CD14-positive monocyte (primary cell): ENCODE data around the gene IFNE.

GRCh38 chr9:19161476-19162140 is 34.3 kb upstream of the PLIN2 start:
- CAGE, long polyA plus RNA, result no peak

DNA sequence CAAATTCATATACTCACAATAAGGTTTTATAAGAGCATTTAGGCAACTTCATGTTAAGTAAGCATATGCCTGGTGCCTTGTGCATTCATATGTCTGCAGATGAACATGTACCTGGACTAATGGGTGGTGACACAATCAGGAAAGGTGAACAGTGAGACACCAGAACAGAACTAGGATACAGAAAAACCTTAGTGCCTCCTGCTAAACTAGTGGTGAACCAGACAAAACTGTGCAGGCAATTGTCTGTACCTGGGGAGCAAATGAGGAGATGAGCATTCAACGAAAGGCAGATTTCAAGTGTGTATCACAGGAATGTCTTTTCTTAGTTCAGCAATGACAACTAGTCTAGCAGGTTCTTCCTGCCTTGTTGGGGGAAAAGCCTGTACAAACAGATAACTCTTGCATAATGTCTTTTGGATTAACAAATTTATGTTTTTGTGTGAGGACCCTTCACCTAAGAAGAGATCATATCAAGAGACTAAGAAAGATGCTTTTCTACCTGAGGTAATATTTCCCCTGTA is 21.9 kb upstream of the DENND4C start:
- CAGE, long polyA plus RNA, result no peak

- CAGE, long polyA plus RNA, result no peak
Observed at GRCh38 chr9:19320719-19321442, 59.2 kb downstream of the RPS6 start.

DNA sequence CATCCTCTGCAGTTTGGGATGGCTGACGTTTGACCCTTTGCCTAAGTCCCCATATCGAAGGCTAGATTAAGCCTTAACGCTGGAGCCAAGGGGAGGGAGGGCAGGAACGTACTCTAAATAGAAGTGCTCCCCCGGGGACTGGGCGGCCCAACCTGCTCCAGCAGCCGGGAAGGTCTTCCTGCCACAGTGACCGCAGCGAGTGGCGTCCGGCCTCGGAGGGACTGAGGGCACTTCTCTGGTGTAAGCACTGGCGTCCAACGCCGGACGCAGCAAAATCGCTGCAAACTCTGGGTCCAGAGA is 549 bp upstream of the ACER2 start:
- CAGE, long polyA plus RNA, result no peak

- CAGE, long polyA plus RNA, result no peak
Observed at GRCh38 chr9:19424125-19424940, 15.5 kb downstream of the ACER2 start.

DNA sequence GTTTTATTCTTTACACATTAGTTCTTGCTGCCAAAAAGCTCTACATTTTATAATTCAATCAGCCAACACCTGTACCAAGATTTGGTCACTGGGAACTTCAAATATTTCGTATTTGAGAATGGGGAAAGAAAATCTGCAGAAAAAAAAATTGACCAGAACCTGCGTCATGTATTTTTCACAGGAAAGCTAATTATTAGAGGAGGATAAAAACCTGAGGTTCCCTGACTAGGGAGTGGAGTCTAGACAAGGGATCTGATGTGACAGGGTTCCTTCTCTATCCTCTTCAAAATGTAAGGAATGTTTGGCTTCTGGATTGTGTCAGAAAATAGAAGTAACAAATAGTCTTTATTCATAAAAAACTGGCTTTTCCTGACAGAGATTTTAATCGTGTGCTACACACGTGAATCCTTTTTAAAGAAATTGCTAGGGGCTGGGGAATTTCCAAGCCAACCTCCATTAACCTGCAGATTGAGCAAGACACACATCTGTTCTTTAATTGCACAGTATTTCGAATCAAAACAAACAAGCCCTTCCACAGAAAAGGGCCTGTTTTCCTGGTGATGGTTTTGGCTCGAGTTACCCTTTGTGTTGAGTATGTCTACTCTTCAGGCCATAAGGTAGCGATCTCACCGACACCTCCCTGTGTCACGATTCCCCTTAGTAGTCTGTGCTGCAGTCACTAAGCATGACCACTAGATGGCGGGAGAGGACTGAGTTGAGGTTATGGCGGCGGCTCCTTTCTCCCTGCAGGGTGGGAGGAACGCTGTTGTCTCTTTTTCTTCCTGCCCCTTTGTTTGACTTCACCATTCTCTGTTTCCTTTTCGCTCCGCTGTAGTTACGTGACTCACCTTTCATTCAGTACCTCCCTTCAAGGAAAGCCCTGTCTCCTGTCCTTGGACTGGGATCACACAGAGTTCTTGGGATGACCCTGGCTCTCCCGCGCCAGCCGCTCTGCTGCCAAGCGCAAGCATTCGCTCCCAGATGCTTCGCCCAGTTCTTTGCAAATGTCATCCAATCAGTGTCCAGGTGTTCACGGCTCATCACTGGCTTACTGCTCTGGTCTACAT is 137.0 kb upstream of the SLC24A2 start:
- CAGE, long polyA plus RNA, result no peak

- CAGE, long polyA plus RNA, result no peak
Observed at GRCh38 chr9:20033423-20034155, 244.8 kb upstream of the SLC24A2 start.

GRCh38 chr9:20615661-20616489 is 6.4 kb downstream of the MLLT3 start:
- CAGE, long polyA plus RNA, result no peak

- CAGE, long polyA plus RNA, result no peak
Observed at GRCh38 chr9:20623876-20624368, 1.6 kb upstream of the MLLT3 start.

DNA sequence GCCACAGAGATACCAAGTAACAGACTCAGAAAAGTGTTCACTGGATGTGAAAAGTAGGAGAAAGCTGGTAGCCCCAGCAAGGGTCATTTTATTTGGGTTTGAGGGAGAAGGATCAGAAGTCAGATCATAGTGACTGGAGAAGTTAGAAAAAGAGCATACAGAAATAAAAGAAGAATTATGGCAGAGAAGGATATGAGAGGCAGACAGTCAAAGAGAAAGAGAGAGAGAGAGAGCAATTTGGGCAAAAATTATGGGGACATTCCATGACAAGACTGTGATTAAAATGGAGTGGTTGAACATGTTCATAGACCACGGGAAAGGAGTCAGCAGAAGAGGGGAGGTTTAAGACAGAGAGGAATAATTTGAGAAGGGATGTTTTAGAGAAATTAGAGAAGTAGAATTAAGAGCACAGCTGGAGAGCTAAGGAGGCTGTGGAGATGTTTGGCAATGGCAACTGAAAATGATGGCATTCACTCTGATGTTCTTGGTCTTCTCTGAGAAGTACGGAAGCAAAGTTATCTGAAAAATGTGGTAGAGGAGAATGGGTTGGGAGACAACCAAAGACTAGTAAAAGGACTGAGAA is 23.3 kb upstream of the FOCAD start:
- CAGE, long polyA plus RNA, result no peak

DNA sequence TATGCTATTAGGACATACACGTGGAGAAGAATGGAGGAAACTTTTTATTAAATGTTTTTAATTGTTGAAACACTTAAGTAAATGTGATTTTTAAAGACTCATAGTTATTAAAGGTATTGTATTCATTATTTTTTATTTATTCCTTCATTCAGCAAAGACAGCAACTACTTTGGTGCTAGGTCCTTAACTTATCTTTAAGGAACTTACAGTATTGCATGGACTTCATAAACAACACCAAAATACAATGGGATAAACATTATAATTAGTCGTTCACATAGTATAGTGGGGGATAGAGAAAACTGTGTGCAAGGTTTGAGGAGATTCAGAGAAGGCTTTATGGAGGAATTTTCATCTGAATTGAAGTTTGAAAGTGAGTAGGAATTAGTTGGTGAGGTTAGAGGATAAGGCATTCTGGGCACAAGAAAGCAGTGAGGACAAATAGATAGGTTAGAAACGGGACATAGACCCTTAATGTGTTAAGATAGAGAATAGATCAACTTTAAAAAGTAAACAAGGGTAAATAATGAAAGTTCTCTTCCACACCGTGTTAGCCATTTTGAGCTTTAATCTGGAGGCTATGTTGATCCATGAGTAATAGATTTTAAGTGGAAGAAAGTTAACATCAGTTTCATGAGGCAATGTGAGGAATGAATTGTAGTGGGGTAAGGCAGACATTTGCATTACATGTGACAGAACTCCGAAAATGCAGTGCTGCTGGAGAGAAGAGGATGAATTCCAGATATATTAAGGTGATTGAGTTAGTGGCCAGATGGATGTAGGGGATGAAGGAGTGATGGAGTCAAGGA is 3.7 kb downstream of the FOCAD start:
- CAGE, long polyA plus RNA, result no peak

DNA sequence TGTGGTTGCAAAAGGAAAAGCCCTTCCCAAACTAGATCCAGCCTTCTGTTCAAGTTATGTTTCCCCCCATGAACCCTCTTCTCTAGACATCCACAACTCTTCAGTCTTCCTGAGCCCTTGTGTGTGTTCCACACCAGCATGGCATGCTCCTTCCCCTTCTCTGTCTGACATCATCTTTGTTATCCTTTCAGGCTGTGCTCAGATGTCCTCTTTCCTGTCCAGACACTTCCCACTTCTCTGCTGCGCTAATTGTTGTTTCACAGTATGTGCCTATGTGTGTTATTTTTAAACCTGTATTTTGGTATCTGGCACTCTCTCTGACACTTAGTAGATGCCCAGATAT is 38.1 kb downstream of the FOCAD start:
- CAGE, long polyA plus RNA, result no peak

GRCh38 chr9:21334359-21335319 is 565 bp downstream of the KLHL9 start:
- CAGE, long polyA plus RNA, result no peak

DNA sequence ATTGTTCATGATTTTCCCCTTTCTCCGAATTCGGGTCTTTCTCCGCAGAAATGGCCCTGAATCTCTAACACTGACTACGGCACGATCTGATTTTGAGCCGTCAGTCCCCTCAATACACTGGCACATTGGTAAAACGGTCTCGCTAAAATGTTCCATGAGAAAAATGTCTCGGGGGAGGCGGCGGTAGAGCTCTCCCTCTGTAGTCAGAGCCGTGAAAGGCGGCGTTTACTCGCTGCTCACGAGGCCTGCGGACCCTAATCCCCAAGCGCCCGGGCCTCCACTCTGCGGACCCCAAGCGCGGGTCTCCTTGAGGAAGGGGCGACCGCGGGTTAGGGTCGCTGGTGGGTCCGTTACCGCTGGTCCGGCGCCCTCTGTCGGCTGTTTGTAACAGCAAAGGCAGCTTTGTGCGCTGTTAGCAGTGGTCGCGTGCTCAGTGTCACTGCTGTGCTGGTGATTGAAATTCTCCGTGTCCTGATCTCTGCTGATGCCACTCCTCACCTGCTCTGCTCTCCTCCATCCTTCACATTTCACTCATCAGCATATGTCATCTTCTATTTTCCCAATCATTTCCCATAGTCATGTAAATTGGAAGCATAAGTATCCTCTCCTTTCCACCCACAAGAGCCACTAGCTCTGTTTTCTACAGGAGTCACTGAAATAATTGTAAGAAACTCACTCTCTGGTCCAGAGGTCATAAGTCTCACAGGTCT is 10.9 kb upstream of the IFNA2 start:
- CAGE, long polyA plus RNA, result no peak

GRCh38 chr9:21444033-21444806 is 4.0 kb downstream of the IFNA1 start:
- CAGE, long polyA plus RNA, result no peak

DNA sequence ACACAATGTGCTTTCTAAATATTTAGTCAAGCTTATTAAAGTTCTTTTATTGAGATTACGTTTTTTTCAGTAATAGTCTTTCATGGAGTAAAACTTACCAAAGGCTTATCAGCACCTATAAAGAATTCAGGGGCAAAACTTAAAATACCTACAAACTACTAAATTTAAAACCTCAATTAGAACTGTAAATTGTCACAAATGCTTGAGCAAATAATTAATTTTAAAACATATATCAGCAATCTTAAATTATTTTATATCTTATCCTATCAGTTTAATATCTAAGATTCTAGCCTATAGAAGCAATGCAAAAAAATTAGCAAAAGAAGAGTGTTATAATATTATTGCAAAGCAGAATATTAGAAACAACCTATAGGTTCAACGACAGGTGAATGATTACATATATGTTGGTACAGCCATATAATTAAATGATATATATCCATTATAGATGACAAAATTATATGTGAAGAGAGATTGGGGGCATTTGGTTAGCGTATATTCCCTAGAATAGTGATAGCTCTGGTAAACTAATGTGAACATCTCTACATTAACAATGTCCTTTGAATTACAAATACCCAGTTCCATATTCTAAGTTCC is at the start of gene IFNE:
Gene IFNE, minus strand, starts transcription at position 283 of the 594 bp plus-strand sequence.
- CAGE, long polyA plus RNA, result no peak

DNA sequence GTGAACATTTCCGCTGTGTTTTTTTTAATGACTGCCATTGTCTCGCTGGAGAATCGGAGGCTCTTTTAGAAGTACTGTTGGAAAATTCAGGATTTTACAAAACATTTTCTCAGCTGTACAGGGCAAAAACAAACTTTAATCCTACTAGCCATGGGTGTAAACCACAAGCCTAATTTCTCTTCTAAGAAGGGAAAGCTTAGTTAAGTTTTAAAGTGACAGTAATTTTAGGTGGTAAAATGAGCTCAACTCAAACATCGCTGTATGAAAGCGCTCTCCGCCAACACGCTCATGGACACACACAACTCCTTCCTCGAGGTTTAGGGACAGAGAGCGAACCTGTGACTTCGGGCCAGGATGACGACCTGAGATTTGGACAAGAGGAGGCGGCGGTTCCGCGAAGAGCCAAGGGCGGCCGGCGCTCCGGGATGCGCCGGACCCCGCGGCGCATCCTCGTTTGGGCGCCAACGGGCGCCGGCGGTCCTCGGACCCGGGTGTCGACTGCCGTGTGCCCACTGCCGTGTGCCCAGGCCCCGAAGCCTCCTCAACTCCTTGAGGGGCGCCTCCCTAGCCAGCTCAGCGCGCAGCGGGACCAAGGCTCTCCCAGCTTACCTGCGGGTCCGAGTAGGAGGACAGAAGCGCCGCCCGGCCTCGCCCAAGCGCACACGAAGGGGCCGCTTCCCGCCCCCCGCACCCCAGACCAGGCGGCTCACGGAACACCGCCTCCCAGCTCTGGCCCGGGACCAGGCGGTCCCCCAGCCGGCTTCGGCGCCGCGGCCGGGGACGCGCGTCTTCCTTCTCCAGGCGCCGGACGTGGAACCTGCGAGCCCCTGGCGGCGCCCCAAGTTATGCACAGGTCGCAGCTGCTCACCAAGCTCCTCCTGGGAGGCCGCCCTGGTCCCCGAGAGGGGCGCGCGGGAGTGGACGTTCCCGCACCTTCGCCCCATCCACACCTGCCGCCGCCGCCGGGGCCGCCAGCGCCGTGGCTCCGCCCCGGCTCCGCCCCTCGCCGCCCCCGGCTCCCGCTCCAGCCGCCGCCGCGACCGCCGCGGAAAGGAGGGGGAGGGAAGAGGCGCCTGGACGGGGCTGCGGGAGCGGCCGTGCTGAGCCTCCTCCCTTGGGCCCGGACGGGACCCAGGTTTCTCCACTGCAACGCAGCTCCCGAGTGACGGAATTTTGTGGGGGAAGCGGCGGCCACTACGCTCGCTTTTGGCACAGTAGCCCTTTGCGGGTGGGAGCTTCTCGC is 77.2 kb upstream of the IFNE start:
- CAGE, long polyA plus RNA, result no peak

- CAGE, long polyA plus RNA, result no peak
Observed at GRCh38 chr9:21975498-21975727, 756 bp upstream of the CDKN2A start.

GRCh38 chr9:22041736-22042357 is 32.7 kb upstream of the CDKN2B start:
- CAGE, long polyA plus RNA, result no peak

DNA sequence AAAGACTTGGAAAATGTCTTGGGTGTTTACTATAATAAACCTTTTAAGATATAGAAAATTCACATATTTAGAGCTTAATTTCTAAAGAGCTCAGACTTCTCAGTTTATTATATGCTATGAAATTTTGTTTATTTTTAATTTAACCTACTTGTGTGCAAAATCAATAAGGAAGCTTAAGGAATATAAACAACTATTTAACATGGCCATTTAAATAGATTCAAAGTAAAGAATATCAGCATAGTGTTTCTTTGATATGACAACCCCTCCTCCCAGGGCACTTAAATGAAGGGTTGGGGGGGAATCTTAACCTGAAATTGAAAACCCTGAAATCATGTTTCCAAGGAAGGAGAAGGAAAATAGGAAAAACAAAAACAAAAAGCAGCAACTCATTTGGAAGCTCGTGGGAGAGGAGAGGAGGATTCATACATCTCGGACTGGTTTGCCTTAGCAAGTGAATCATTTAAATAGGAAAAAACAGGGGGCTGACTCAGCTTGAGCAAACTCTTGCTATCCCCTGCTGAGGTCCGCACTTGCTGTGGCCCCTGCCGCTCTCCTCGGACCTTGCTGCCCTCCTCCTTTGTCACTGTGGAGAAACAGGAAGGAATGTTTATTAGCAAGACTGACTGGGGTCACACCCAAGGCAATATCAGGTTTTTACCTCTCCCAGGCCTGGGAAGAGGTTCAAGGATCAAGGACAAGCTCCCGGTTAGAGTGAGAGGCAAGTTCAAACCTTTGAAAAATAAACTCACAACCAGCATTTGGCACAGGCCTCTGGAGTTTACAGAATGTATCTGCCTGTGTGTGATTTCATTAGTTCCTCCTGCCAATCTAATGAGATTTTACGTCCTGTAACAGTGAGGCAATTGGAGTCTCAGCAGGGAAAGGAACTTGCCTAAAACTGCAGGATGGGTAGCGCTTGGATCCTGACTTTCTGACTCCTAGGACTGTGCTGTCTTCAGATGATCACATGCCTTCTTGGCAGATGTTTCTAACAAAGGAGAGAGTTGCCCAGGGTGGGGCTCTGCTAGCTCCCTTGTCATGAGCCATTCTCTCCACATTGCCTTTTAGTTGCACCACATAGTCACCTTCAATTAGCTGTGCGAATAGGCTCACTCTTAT is 108.4 kb upstream of the CDKN2B start:
- CAGE, long polyA plus RNA, result no peak